Tongue (tissue), 2 donors: Measurements from ENCODE around the genes LFNG, TTYH3 and AMZ1.

- RAMPAGE, long total RNA, result no peak
Observed at GRCh38 chr7:2432536-2432978, 29.1 kb downstream of the CHST12 start.

DNA sequence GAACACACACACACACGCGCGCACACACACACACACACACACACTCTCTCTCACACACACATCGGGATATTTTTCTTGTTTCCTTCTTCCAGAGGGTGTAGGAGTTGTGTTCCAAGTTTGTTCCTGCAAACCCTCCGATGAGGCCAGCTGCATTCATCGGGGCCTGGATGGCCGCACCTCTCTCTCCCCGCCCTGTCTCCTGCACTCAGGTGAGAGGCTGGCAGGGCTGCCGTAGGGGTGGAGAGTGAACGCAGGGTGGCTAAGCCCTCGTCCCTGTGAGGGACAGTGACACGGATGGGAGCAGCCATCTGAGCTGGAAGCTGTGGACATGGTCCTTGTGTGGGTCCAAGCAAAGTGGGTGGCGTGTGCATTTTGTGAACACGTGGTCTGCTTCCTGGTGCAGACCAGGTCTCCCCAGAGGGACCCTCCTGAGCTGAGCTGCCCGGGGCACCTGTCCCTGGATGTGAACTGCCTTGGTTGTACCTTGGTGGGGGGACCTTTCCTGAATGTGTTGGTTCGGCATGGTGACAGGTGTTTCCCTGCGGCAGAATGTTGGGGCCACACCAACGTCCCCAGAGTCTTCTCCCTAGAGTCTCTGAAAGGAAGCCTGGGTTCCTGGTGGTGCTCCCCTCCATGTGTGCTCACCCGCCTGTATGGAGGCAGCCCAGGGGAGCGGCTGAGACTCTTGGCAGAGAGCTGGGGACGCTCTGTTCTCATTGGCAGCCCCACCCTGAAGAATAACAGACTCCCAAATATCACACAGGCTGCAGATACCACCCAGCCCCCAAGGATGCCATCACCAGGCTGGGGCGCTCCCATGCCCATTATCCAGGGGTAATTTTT, 34.5 kb downstream of the CHST12 start:
- RAMPAGE, long total RNA, result no peak

DNA sequence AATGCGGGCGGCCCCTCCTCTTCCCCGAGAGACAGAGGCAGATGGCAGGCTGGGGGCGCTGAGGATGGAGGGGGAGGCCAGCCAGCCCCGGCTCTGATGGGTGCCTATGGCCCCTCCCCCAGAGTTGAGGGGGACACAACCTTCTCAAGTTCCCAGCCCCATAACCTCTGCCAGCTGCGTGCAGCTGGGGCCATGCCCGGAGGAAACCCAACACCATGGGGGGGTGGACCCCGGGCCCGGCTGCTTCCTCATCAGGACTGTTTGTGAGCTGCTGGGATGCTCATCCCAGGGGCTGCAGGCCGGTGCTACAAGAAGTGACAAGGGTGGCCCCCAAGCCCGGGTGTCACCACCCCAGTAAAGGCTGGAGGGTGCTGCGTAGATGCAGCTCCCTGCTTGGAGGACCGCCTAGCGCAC, 21.6 kb upstream of the LFNG start:
- RAMPAGE, long total RNA, result no peak

DNA sequence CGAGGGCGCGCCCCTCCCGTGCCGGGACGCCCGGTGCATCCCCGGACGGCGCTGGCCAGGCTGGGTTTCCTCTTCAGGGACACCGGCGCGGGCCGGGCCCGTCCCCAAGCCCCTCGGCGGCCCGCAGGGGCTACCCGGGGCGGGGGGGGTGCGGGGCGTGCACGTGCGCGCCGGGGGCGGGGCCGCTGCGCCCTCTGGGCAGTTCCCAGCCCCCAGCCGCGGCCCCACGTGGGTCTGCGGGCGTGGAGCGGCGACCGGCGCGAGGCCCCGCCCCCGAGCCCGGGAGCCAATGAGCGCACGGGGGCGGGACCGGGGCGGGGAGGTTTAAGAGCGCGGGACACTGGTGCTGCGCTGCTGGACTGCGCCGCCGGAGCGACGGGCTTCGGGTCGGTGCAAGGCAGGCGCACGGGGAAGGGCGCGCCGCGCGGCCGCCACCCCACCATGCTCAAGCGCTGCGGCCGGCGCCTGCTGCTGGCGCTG, at the start of gene LFNG:
Gene LFNG, plus strand, starts transcription at position 354 of the 480 bp plus-strand sequence.
- RAMPAGE, long total RNA, result no peak

- RAMPAGE, long total RNA, result no peak
Observed at GRCh38 chr7:2521063-2521529, 1.5 kb downstream of the LFNG start.

DNA sequence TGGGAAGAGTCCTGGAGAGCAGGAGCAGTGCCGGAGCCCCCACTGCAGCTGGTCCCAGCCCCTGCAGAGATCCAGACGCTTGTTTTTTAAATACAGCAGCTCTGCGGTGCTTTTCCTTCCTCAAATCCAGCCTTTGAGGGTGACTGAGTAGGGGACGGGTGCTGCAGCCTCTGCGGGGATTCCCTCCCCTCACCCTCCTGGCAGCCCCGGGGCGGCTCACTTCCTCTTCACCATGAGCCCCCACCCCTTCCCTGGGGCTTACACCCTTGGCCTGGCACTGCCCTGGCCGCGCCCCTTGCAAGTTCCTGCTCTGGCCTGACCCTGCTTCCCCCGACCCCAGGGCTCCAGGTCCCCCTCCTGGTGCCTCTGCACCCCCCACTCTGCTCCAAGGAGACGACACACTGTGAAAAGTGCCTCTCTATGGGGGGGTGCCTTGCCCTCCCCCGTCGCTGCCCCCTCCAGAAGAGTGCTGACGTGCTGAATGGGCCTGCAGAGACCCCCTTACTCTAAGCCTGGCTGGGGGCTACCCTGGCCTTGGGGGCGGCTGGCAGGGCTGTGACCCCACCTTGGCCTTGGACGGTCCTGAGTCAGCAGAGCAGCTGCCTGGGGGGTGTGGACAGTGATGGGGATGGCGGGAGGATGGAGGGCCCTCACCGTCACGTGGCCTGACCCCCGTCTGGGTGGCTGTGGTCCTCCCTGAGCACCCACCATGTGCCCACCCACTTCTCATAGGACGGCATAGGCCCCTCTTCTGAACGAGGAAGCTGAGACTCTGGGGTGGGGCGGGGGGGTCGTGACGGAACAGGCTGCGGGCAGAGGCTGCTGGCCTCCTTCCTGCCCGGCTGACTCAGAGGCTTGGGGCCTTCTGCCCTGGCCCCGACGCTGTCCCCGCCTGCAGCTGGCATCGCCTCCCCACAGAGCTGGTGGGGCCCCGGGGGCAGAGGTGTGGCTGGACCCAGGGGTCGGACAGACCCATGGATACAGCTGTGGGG, 9.8 kb downstream of the LFNG start:
- RAMPAGE, long total RNA, result no peak

DNA sequence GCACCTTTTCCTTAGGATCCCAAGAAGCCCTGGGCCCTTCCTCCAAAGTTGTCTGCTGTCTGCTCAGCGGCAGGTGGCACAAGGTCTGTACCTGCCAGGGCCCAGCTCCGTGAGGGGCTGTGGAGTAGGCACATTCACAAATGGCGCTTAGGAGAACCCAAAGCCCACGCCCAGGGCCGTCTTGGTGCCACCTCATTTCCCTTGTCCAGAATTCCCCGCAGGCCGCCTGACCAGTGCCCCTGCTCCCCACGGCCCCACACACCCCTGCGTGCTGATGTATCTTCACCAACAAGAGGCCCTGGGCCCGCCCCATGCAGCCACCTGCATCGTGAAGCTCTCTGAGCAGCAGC, 14.8 kb downstream of the BRAT1 start:
- RAMPAGE, long total RNA, result no peak

DNA sequence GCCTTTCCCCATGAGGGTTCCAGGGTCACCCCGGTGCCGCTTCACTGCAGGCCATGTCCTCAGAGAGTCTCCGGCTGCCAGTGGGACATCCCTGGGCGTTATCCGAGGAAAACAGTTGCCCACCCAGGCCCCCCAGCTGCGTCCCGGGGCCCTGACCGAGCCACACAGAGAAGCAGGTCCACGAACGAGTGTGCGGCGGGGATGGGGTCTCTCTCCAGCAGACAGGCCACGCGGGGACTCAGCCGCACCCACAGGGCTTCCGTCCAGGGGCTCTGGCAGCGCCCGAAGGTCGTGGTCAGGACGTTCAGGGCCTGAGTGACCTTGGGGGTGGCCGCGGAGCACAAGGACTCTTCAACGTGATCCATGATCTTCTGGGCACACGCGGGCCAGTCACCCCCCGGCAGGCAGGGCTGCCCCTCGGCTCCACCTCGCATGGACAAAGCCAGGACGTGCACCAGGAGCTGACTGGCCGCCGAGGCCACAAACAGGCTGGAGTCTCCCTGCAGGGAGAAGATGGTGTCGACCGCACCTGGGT, 11.8 kb downstream of the BRAT1 start:
- RAMPAGE, long total RNA, result no peak

GRCh38 chr7:2613187-2614177, 18.3 kb upstream of the TTYH3 start:
- RAMPAGE, long total RNA, result no peak

DNA sequence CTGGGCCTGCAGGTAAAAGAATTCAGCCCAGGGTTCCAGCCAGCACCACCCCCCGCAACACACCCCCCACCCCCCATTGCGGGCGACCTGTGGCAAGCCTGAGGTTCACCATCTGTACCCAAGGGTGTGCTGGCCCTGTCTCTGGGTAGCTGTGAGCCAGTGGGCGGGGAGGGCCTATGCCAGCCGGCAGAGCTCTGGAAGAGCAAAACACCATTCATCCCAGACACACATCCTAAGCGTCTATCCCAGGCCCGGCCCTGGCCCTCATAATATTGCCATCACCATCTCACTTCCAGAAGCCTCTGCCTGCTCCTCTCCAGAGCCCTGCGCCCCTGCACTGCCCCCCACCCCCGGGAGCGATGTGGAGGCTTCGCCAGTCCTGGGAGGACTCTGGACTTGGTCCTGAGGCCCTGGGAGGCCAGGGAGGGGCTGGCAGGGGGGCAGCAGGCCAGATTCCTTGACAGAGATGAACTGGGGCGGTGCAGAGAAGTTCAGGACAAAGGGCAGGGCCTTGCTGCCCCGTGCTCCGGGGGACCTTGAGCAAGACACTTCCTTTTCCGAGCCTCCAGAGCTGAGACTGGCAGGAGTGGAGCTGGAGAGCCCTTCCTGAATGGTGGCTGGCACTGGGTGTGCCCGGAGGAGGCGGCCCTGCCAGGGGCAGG, 8.7 kb upstream of the TTYH3 start:
- RAMPAGE, long total RNA, result no peak

- RAMPAGE, long total RNA, result no peak
Observed at GRCh38 chr7:2631748-2632368, at the start of gene TTYH3. TTYH3 (plus strand) TSS chr7:2631986.

DNA sequence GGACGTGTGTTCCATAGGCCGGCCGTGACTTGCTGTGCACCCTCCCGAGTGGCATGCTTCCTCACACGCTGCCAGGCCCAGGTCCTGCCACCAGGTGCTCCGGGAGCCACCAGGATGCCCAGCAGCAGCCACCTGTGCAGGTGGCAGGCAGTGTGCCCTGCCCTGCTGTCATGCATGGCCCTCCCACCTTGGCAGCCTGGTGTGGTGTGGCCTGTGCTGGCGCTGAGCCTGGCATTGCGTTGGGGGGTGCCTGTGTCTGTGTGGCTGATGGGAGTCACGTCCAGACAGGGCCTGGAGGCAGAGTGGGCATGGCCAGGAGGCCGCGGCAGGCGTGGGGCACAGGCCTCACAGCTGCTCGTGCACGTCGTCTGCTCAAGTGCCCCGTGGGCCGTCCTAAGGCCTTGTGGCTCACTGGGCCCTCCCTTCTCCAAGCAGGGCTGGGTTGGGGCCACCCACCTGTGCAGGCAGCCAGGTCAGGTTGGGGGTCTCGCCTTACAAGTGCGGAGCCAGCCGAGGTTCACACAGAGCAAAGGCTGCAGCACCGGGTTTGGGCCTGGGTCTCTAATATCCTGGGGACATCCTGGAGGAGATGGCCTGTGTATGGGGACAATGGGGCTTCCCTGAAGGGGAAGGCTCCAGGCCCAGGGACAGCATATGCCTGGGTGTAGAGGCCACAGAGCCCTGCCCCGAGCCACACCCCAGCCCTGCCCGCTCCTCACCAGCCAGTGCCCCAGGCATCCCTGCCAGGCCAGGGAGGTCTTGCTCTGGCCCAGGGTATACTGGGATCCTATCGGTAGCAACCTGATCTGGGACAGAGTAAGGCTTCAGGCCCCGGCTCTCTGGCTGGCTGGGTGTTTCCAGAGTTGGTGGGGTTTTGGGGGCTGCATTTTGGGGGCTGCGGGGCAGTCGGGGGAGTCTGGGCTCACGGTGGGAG, 8.9 kb downstream of the TTYH3 start:
- RAMPAGE, long total RNA, result no peak

- RAMPAGE, long total RNA, result no peak
Observed at GRCh38 chr7:2659297-2659786, 27.6 kb downstream of the TTYH3 start.

- RAMPAGE, long total RNA, result no peak
Observed at GRCh38 chr7:2662430-2662602, 25.7 kb upstream of the AMZ1 start.

- RAMPAGE, long total RNA, result no peak
Observed at GRCh38 chr7:2662973-2664157, 24.6 kb upstream of the AMZ1 start.

- RAMPAGE, long total RNA, result no peak
Observed at GRCh38 chr7:2687960-2688607, at the start of gene AMZ1. AMZ1 (plus strand) TSS chr7:2688202.

DNA sequence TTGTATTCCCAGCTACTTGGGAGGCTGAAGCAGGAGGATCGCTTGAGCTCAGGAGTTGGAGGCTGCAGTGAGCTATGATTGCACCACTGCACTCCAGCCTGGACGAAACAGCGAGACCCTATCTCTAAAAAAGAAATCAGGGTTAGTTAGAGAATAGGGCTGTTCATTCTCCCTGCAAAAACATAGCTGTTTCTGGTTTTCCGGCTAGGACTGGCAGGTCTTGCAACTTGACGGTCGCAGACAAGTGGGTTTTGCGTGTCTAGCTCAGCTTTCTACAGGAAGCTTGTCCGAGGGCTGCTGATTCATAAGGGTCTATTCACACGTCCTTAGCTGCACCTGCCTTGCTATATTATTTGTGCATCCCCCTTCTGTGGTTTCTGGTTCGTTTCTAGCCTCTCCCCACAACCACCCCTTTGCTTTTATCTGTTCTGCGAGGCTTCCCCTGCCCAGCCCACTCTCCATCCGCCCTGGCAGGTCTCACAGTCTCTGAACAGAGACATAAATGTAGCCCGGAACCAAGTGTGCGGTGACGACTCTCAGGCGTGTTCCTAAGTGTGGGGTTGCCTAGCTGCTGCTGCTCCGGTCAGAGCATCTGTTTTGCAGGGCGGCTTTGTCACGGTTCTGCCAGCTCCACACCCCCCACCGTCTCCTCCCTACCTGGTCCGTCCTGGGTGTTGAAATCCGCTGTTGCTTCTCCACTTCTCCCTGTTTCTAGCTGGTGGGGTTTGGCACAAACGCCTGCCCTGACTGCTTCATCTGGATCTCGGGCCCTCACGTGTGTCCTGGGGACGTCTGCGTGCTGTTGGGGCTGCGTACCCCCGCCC, 10.9 kb downstream of the AMZ1 start:
- RAMPAGE, long total RNA, result no peak

- RAMPAGE, long total RNA, result no peak
Observed at GRCh38 chr7:2715236-2715589, 27.2 kb downstream of the AMZ1 start.

GRCh38 chr7:2762205-2762946, 74.4 kb downstream of the AMZ1 start:
- RAMPAGE, long total RNA, result no peak

- RAMPAGE, long total RNA, result no peak
Observed at GRCh38 chr7:2824284-2825524, 19.4 kb downstream of the GNA12 start.